Right ventricle myocardium (tissue), 1 donor: ENCODE measurements around the gene EHBP1.

DNA sequence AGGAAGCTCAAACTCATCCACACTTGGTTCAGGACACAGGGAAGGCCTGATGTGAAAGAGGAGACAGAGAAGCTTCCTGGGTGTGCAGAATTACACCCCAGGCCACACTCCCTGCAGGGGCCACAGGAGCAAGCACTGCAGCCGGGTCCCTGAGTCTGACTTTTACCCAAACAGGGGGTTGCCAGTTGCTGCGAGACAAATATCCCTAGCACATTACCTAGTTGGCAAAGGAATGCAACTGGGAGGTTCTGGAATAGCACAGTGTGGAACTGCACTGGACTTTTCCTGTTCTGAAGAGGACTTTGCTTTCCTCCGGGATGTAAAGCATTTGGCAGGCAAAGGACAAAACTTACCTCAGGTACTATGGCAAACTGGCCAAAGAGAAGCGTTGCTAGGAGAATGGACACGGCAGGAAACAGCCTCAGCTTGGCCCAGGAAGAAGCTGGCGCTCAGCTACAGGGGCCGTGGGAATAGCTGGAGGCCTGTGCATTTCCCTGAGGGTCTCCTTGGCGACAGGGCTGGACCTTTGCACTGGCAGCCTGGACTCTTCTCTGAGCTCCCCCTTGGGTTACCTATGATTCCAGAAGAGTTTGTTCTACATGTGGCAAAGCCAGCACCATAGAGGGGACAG is 45.1 kb downstream of the BCL11A start:
- PRO-cap, 2 experiments, result no peak in any of the 2 experiments

DNA sequence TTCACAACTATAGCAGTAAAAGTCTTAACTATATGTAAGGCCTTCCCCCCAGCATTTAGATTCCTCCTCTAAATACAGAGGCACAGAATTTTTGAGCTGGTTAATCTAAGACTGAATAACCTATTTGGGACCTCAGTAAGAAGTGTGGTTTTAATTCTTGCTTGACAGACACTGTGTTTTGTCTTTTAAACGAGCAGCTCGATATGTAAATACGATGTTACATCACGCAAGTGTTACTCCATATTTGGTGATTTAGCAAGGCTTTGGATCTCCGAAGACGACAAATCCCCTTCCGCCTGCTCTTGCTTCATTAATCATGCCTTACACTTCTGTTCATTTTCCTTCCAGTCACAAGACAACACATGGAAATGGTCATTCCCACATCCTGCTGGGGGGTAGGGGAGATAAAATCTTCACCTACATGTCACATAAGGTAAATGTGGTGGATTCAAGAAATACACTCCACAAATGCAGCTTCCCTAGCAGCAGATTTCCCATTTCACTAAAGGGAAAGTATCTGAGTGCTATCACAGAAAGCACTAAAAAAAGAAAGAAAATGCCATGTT is 9.4 kb downstream of the BCL11A start:
- PRO-cap, 2 experiments, result no peak in any of the 2 experiments

- PRO-cap, 2 experiments, result no peak in any of the 2 experiments
Measured at GRCh38 chr2:60554259-60554620, 786 bp upstream of the BCL11A start.

DNA sequence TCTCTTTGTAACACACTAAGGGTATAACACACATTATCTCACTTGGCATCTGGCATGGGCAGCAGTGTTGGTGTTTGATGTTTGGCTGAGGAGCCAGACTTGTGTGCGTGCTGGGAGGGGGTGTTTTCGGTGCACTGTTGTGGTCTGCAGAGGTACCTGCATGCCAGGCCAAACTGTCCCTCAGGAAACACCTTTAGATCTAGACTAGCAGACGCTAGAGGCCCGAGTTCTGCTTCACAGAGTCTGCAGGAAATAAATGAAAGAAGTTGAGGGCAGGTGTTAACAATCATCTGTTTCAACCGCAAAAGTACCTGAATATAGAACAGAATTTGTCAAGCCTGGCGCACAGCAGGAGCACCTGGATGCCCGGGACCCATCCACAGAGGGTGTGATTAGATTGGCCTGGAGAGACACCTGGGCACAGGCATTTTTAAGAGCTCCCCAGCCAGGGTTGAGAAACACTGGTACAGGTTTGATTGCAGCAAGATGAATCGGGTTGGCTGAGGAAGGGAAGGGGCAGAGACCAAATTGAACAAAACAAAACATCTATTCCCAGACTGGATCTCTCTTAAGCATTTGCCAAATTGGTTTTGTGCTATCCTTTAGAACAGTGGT is 40.4 kb upstream of the REL start:
- PRO-cap, 2 experiments, result no peak in any of the 2 experiments

DNA sequence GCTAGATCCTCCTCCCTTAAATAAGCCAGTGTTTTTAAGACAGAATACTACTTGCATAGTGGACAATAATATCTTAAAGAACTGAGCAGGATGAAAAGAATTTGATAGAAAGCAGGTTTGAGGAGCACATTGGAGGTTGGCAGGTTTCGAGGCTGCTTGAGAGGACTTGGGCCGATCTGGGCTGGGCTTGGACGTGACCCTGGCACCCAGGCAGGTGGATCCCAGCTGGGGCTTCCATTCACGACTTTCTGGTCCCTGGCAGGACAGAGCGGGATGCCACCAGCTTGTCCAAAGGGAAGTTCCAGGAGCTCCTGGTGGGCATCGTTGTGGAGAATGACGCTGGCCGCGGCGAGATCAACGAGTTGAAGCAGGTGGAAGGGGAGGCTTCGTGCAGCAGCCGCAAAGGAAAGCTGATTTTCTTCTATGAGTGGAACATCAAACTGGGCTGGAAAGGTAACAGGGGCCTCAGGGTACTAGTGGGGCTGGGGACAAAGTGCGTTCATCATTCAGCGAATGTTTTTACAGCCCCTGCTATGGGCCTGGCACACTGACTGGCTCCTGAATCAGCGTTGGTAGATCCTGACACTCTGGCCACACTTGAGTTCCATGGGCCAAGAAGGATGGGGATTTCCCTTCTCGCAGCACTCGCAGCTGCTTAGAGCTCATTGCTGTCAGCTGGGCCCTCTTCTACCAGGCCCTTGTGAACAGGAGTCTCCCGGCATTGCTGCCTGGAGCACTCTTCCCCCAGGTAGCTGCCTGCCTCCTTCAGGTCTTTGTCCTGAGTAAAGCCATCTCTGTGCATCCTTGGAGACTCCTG is 16.9 kb downstream of the C2orf74 start:
- PRO-cap, 2 experiments, result no peak in any of the 2 experiments

GRCh38 chr2:61538934-61539161 is 692 bp upstream of the XPO1 start:
- PRO-cap, 2 experiments, result no peak in any of the 2 experiments

DNA sequence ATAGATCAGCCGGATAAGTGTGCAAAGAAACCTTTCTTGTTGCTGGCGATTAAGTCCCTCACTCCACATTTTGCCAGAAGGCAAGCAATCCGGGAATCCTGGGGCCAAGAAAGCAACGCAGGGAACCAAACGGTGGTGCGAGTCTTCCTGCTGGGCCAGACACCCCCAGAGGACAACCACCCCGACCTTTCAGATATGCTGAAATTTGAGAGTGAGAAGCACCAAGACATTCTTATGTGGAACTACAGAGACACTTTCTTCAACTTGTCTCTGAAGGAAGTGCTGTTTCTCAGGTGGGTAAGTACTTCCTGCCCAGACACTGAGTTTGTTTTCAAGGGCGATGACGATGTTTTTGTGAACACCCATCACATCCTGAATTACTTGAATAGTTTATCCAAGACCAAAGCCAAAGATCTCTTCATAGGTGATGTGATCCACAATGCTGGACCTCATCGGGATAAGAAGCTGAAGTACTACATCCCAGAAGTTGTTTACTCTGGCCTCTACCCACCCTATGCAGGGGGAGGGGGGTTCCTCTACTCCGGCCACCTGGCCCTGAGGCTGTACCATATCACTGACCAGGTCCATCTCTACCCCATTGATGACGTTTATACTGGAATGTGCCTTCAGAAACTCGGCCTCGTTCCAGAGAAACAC is 26.8 kb downstream of the B3GNT2 start:
- PRO-cap, 2 experiments, result no peak in any of the 2 experiments

- PRO-cap, 2 experiments, result no peak in any of the 2 experiments
Measured at GRCh38 chr2:62441286-62442275, 64.4 kb downstream of the TMEM17 start.

GRCh38 chr2:62641222-62641975 is 64.1 kb upstream of the EHBP1 start:
- PRO-cap, 2 experiments, result no peak in any of the 2 experiments

DNA sequence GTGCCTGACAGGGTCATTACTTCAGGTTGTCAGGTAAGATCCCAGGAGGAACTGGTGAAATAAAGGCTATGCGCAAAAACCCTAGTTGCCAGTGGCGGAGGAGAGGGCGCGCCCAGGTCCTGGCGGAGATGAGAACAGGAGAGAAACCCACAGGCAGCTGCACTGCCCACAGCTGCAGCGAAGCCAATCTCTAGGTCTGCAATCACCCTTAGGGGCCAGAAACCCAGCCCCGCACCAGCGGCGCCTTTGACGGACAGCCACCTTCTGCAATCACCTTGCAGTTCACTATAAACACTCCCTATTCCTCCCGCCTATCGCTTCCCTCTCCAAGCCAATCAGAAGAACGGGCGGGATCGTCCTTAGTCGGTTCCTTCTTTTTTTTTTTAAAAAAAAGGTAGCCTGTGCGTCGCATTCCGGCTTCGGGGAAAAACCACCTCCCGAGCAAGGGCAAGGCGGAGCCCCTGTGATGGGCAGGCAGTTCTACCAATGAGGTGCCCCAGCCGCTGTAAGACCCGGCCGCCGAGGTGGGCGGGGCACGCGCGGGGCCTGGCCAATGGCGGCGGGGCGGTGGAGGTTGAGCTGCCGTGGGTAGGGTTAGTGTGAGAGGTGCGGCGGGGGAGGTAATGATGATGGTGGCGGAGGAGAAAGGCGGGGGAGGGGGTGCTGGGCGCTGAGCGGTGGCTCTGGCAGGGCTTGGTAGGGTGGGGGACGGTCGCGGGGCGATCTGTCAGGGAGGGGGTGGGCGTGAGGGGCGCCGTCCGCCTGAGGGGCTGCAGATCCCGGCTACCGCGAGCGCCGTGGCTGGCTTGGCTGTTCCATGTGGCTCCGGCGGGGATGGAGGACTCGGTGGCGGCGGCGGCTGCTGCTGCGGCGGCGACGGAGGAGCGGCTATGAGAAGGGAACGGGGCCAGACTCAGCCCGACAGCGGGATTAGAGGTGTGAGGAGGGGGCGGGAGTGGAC is at the start of gene EHBP1:
TSS of gene EHBP1 (plus strand) at position 597 of the 961 bp plus-strand sequence.
- PRO-cap, 2 experiments, result peak in 2 of 2 experiments; most common plus-strand start position 603 of the sequence (in 2); most common minus-strand start position 200 of the sequence (in 2)

- PRO-cap, 2 experiments, result no peak in any of the 2 experiments
Measured at GRCh38 chr2:62993405-62993754, 57.2 kb upstream of the OTX1 start.

DNA sequence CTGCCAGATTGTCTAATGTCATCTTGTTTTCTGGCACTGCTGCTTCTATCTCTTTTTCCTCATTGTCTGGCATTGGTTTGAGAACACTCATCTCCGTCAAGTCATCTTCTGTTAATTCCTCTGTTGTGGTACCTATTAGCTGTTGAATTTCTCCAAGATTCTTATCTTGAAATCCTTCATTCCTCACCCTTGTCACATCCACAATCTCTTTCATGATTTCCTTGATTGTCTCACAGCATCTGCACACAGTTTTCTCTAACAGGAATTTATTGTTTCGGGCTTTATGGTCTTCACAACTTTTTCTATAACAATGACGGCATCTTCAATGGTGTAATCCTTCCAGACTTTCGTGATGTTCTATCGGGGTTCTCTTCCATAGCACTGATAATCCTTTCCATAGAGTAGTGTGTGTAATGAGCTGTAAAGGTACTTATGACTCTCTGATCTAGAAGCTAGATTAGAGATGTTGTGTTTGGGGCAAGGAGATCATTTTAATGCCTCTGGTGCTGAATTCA is 69.2 kb downstream of the VPS54 start:
- PRO-cap, 2 experiments, result no peak in any of the 2 experiments

- PRO-cap, 2 experiments, result no peak in any of the 2 experiments
Measured at GRCh38 chr2:64096022-64096700, 48.1 kb downstream of the PELI1 start.

DNA sequence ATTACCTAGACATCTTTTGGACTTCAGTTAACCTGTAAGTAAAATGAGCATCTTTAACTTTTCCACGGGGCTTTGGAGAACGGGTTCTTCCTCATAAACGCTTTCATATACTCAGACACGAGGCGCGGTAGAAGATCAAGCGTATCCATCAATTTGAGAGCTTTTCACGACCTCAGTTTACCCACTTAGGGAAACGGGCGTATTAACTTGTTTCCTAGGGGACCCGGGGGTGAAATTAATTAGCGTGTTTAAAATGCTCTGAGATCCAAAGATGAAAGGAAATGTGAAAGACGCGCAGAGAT is 956 bp downstream of the PELI1 start:
- PRO-cap, 2 experiments, result no peak in any of the 2 experiments

DNA sequence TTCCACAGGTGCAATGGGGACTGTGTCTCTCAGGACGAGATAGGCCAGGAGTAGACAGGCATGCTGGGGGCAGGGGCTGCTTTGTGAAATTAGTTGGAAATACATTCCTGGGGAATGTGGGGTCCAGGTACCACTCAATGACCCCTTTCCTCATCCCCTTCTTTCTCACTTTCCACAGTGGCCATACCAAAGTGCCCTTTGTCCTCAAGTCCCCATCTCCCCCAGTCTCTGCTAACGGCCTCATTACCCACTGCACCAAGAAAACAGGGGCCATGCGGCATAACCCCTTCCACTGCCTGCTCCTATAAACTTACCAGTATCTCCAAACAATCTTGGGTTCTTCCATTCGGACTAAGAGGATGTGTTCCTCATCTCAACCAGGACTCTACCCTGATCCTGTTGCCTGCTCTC is 72.0 kb upstream of the LGALSL start:
- PRO-cap, 2 experiments, result no peak in any of the 2 experiments

DNA sequence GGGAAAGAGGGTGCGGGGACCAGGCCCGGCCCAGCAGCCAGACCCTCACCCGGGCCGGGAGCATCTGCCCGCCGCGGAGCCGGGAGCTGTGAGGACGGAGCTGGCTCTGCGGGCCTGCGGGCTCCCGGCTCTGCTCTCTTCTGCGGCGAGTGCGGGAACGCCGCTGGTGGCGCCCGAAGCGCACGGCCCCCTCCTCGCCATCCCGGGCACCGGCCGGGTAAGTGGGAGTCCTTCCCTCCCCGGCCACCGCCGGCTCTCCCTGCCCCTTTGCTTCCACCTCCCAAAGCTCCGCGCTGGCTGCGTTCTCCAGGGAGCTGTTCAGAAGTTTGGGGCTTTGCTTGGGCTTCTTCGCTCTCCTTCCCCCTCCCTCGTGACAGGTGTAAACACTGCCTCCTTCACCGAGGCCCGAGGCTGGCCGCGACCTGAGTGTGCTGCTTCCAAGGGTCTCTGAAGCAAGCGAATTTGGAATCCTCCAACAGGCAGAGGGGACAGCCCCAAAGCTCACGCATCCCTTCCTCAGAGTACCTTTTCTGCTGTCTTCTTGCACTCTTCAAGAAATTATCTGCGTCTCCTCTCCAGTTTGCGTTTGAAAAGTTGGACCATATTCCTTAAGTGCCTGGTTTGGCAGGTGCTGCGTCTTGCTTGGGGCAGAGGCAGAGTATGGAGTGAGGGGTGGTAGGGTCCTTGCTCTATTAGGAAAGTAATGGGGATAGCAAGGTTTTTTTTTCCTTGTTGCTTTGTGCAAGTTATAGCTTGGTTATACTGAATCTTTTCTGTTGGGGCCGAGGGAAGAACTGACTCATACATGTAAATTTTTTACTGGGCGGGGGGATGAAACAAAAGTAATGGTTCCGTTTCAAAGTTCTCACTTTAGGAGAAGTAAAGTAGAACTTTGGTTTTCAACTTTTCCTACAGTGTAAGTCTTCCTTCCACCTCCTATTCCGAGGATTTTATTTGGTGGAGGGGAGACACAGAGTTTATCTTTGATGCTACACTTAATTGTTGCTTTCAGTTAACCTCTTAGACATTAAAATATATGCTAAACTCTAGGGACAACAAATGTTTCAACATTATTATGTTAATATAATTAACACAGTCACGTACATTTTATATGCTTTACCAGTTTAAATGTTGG is 887 bp downstream of the AFTPH start:
- PRO-cap, 2 experiments, result peak in 2 of 2 experiments; most common minus-strand start position 142 of the sequence (in 1)

DNA sequence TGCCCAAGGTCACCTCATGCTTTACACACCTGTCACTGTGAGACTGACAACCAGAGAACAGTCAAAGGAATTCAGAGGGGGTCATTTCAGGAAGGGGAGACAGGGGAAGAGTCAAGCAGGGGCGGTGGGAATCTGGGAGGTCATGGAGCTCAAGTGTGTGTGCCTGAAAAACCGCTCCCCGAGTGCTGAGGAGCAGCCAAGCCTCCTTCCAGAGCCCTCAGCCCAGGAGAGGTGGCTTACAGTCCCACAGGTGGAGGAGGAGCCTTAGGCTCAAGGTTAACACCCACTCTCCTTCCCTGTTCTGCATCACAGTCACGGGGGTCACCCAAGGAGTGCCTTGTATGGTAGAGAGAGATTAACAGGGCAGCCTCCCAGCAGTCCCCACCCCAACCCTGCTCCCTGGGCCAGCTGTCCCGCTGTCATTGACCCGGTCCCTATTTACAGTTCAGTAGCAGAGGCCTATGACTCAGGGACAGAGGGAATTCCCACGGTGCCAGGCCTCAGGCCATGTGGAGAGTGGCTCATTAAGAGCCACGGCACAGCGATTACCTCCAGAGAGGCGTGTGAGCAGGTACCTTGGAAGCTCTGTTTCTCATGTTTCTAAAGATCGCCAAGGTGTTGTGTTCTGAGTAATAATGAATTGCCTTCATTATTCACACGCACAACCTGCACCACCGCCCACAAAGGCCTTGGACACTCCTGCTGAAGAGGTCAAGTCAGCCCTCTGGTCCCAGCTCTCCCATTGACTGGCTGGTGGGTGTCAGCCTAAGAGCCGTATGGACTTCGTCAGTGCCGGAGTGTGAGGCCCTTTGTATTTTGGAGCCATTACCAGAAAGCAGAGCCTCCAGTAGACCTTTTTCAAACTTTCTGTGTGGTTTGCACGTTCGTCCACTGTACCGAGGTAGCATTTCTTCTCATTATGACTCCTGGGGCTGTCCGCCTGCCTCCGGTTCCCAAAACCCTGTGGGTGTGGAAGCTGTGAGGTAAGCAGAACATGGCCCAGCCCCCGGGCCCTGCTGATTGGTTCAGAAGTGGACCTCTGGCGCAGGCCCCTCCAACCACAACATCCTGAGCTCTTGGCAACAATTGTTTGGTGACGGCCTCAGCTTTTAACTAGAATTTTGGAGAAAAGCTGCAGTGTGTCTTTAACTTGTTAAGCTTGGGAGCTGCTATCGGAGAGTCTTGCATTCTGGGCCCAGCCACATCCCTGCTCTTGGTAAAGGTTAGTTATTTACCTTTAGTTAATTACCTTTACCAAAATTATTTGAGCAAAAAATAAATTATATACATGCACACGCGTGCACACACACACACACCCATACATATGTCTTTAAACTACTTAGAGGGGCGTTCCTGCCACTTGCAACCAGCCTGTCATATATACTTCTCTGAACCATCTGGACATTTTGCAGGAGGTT is 47.0 kb downstream of the SERTAD2 start:
- PRO-cap, 2 experiments, result peak in 2 of 2 experiments; most common plus-strand start position 1,079 of the sequence (in 1); most common minus-strand start position 965 of the sequence (in 1)

DNA sequence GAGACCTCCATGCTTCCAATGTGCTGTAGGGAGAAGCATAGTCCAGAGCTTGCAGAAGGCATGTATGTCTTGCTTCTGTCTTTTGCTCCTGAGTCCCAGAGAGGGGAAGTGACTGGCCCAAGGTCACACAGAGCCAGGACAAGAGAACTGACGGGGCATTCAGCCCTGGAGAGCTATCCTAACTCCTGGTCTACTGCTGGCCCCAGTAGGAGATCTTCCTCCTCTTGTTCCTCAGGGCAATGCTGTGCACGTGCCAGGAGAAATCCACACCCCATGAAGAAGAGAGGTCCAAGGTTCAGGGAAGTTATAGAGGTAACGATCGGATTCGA is 26.0 kb downstream of the SERTAD2 start:
- PRO-cap, 2 experiments, result no peak in any of the 2 experiments

DNA sequence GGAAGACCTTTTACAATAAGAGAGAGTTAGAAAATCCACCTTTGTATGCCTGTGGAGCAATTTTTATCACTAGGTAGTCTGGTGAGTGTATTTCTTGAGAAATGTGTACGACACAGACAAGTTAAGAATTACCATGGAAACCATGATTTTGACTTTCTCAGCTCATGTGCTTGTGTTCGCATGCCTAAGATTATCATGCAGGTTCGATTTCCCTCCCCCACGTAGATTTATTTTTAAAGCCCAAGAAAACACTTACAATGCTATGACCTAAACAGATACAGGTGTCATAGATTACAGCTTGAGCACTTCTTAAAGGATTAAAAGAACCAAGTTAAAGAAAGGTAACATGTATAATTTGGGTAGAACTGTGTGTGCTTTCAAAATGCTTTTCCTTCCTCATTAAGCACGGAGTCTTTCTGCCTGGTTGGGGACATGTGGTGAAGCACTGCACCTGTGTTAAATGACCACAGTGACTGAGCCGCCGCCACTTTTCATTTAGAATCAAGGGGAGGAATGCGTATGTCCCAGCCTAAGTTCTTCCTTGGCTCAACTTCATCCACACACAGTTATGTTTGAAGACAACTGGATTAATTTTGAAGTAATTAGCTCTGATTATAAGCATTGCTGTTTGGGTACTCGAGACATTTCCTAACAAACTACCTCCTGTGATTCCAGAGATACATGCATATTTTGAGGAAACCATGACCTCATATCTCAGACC is 16.5 kb downstream of the SERTAD2 start:
- PRO-cap, 2 experiments, result no peak in any of the 2 experiments

DNA sequence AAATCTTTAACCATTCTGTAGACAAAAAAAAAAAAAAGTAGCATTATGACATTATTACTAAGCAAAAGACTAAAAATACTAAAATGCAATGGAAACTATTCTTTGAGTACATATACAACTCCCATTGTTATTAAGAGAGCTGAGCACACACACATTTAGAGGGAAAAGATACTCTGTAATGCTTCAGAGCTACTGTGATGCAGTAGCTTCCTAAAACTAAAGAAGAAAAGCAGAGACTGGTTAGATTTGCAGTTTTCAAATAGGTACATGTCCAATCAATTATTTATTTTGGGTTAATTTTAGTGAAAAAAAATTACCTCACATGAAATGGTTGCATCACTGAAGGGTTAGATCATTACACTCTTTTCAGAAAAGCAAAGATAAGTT is 25.0 kb upstream of the SERTAD2 start:
- PRO-cap, 2 experiments, result no peak in any of the 2 experiments